Vein endothelial cell (primary cell): ENCODE measurements around the genes MINPP1 and PAPSS2.

DNA sequence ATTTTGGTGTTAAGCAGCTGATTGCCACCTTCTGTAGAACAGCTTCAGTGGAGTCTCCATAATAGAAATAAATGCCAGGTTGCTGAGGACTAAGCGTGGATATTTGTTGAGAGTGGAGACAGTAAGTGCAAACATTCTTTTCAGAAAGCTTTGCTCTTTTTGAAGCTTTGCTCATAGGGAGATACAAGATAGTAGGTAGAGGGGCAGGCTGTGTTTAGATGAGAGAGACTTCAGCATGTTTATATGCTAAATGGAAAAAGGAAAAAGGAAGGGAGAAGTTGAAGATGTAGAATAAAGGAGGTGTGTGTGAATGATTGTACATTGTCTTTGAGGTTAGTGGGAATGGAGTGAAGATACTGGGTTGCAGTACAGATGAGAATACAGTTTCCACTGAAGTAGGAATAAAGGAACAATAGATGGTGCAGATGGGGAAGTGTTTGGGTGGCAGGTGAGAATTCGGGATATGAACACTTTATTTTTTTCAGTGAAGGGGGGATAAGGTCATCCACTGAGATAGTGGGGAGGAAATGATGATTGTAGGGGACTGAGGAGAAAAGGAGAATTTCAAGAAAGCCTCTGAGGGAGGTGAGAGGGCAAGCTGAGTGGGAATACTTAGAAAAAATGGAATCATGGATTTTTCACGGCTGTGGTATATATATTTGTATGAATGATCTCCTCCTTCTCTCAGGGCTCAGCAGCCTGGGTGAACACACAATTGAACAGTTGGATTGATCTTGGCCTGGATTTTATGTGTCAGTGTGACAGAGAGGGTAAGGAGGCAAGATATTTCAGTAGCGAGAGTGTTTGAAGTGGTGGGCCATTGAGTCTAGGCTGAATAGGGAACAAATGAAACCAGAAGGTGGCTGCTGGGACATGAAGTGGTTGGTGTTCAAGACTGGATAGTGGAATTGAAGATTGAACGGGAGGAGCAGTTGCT lies 21.4 kb downstream of the SHLD2 start:
- CAGE, long polyA plus RNA: no peak

DNA sequence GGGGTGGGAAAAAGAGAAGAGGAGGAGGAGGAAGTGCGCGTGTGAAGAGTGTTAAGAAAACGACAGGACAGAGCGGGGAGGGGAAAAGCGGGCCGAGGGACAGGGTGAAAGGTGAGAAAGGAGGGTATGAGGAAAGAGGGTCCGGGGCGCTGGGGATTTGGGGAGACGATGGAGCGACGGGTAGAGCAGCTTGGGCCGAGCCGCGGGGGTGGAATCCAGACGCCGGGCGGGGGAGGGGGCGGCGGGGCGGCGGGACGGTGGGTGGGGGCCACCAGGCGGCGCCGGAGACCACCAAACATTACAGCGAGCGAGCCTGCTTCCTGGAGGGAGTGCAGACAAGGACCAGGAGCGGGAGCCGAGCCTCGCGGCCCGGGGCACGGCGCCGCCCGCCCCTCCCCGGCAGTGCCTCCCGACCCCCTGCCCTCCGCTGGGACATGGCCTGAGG lies 15.9 kb upstream of the NUTM2D start:
- CAGE, long polyA plus RNA: no peak

DNA sequence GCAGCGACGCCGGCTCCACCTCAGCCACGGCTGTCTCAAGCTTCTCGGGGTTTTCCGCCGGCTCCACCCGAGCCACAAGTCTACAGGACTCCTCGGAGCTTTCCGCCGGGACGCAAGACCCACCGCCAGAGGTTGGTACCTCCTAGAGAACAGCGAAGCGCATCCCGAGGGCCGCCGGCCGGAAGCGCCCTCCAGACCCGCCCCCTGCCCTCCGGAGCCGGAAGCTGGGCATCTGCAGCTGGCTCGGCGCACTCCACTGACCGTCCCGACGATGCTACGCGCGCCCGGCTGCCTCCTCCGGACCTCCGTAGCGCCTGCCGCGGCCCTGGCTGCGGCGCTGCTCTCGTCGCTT lies at the start of gene MINPP1:
TSS of gene MINPP1 (plus strand) at position 249 of the 352 bp plus-strand sequence.
- CAGE, long polyA plus RNA: start-site peak on the plus strand centred at position 250 of the sequence, 38 bp wide, 32 and 113 reads in 2 replicates

DNA sequence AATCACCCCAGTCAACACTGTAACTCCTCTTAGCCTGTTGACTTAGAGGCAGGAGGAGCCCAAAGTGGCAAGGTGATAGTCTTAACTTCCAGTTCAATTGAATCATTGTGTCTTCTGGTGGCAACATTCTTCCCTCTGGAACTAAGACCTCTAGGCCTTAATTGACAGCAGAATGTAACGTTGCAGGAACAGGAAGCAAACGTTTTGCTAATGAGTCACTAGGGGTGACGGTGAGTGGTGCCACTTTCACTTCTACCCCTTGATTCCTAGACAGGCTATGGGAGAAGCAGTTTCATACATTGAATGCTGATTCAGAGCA lies 24.0 kb upstream of the PAPSS2 start:
- CAGE, long polyA plus RNA: no peak

DNA sequence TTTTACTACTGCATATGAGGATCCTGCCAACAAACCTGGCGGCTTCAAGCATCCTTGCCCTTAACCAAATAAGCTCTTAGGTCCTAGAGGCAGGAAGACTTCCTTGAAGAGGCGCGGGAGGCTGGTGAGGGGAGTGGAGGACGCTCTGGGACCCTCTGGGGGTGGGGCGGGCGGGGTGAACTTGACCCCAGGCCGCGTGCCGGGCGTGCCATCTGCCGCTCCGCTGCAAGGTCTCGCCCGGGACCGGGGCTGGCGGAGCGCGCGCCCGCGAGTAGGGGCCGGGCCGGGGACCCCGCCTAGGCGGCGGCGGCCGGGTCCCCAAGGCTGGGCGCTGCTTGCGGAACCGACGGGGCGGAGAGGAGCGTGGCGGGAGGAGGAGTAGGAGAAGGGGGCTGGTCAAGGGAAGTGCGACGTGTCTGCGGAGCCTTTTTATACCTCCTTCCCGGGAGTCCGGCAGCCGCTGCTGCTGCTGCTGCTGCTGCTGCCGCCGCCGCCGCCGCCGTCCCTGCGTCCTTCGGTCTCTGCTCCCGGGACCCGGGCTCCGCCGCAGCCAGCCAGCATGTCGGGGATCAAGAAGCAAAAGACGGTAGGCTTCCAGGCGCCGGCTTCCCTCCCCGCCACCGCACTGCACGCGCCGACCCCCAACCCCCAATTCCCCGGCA lies at the start of gene PAPSS2:
TSS of gene PAPSS2 (plus strand) at position 456 of the 662 bp plus-strand sequence.
- CAGE, long polyA plus RNA: no peak

- CAGE, long polyA plus RNA: no peak
Observed at GRCh38 chr10:87668496-87668920, 8.8 kb downstream of the PAPSS2 start.

DNA sequence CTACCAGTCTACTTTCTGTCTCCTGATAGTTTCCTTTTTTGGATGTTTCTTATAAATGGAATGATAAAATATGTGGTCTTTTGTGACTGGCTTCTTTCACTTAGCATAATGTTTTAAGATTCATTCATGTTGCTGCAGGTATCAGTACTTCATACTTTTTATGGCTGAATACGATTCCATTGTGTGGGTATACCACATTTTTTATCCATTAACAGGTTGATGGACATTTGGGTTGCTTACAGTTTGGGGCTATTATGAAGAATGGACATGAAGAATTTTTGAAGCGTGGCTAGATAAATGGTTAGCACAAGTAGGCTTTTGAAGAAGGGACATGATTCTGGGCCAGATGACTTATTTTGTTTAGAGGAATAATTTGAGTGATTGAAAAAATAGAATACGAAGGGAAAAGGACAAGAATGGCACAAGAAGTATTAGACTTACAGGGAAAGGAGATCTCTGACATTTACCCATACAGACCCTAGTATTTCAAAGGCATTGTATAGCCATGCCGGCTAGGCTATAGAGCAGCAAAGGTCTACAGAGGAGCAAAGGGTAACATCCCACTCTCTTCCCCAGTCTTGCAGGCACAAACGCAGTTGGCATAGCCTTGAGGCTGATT lies 22.2 kb downstream of the PAPSS2 start:
- CAGE, long polyA plus RNA: no peak

DNA sequence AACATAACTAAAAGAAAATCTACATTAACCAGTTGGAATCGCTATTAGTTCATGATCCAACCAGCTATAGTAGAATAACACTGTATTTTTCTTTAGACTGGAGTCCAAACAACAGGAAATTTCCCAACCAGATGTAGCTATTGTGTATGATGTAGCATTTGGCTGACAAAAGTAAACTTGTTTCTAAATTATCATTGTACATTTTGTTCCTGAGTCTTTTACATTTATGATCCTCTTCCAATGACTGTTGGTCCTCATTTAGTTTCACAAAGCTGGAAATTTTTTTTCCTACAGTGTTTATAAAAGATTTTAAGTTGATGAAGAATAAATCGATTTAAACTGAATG lies 62.1 kb downstream of the PAPSS2 start:
- CAGE, long polyA plus RNA: no peak

DNA sequence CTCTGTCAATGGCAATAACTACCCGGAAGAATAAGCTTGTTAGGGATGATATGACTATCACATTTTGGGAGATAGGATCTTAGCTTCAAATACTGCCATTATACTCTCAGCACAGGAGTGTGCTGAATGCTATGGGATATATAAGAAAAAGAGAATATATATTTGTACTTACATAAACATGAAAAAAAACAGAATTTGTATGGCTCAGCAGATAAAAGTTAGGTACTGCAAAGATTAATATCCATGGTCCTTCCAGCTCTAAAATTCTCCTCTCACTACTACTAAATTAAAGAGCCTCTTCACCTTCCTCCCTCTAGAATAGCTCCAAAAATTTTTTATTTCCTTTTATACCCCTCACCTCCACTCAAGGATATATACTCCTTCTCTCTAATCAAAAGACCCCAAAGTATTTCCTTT lies 2.6 kb downstream of the ATAD1 start:
- CAGE, long polyA plus RNA: no peak

- CAGE, long polyA plus RNA: no peak
Observed at GRCh38 chr10:87818650-87819291, 745 bp upstream of the ATAD1 start.

GRCh38 chr10:87842135-87842765 lies 21.1 kb downstream of the KLLN start:
- CAGE, long polyA plus RNA: no peak

DNA sequence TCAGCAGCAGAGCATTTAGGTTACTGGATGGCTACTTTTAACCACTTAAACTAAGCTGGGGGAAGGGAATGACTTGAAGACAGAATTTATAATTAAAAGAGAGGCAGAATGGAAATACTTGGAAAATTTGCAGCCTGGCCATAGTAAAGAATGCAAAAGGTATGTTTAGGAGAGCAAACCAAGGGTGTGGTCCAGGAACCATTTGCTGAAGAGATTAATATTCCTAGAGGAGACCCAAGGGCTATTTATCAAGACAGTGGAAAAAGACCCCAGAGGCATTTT lies 23.9 kb downstream of the PTEN start:
- CAGE, long polyA plus RNA: no peak

GRCh38 chr10:87915324-87915925 lies 52.0 kb downstream of the PTEN start:
- CAGE, long polyA plus RNA: no peak

GRCh38 chr10:87926253-87926817 lies 62.9 kb downstream of the PTEN start:
- CAGE, long polyA plus RNA: no peak

- CAGE, long polyA plus RNA: no peak
Observed at GRCh38 chr10:87935750-87936732, 72.6 kb downstream of the PTEN start.

DNA sequence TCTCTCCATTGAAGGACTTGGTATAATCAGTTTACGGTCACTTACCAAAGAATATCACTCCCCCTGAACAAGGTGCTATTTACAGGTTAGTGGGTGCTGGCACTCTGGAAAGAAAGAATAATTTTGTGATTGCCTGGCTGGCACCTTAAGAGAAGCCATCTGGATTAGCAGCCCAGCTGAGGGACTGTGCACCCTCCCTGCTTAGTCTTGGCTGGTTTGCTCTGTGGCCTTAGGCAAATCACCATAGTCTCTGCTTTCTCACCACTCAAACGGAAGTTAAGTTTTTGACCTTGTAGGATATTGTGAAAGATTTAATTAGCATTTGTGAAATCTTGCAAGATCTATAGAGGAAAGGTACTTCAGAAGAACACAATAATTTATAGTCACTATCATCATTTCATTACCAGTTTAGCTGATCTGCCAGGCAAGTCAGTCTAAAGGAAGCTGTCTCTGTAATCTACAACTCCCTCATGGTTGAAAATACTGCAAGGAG lies 219.4 kb downstream of the PTEN start:
- CAGE, long polyA plus RNA: no peak

- CAGE, long polyA plus RNA: no peak
Observed at GRCh38 chr10:88131608-88132474, 268.4 kb downstream of the PTEN start.

GRCh38 chr10:88213406-88213700 lies 349.9 kb downstream of the PTEN start:
- CAGE, long polyA plus RNA: no peak

- CAGE, long polyA plus RNA: no peak
Observed at GRCh38 chr10:88254037-88254696, 329.0 kb downstream of the RNLS start.

DNA sequence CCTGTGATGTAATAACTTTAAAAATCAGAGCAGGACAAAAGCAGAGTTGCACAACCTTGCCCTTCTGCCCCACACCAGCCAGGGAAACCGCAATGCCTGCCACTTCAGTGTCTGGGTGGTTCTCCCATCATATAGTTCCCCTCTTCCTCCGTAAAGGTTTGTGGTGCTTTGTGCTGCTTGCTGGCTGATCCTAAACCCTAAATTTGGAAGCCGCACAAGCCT lies 9.8 kb upstream of the LIPM start:
- CAGE, long polyA plus RNA: no peak